Body of pancreas (tissue), 2 donors: Measurements from ENCODE around the genes UNC80, RPE and ERBB4.

GRCh38 chr2:207754726-207755482 lies 14.8 kb downstream of the FZD5 start:
- PRO-cap: no peak
- RAMPAGE, long total RNA, 2 experiments: no peak in any of the 2 experiments

- PRO-cap: no peak
- RAMPAGE, long total RNA, 2 experiments: no peak in any of the 2 experiments
These were observed 2.3 kb downstream of the FZD5 start for GRCh38 chr2:207766933-207768219.

- PRO-cap: bidirectional peak, plus-strand start at chr2:207769515, minus-strand start at chr2:207769334
- RAMPAGE, long total RNA, 2 experiments: no peak in any of the 2 experiments
These were observed 406 bp downstream of the FZD5 start for GRCh38 chr2:207769443-207769556.

GRCh38 chr2:207801045-207801766 lies 31.5 kb upstream of the FZD5 start:
- PRO-cap: no peak
- RAMPAGE, long total RNA, 2 experiments: no peak in any of the 2 experiments

- PRO-cap: no peak
- RAMPAGE, long total RNA, 2 experiments: no peak in any of the 2 experiments
These were observed 50.8 kb upstream of the FZD5 start for GRCh38 chr2:207820505-207820853.

GRCh38 chr2:207849515-207849746 lies 79.7 kb upstream of the FZD5 start:
- PRO-cap: no peak
- RAMPAGE, long total RNA, 2 experiments: no peak in any of the 2 experiments

DNA sequence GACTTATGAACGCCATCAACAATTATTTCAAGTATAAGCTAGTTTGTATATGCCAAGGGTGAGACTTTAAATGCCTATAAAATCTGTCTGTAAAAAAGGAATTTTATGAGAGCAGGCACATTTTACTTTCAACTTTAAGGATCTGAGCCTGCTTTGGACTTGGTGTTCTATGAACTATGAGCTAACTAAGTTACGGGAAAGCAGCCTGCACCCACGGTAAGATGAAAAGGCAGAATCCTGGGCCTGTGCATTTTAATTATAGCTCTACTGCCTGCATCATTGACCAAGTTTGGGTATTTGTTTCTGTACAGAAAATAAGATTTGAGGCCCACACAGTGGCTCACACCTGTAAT lies 95.4 kb downstream of the PLEKHM3 start:
- PRO-cap: no peak
- RAMPAGE, long total RNA, 2 experiments: no peak in any of the 2 experiments

- PRO-cap: no peak
- RAMPAGE, long total RNA, 2 experiments: no peak in any of the 2 experiments
These were observed 91.9 kb downstream of the PLEKHM3 start for GRCh38 chr2:207933311-207933845.

DNA sequence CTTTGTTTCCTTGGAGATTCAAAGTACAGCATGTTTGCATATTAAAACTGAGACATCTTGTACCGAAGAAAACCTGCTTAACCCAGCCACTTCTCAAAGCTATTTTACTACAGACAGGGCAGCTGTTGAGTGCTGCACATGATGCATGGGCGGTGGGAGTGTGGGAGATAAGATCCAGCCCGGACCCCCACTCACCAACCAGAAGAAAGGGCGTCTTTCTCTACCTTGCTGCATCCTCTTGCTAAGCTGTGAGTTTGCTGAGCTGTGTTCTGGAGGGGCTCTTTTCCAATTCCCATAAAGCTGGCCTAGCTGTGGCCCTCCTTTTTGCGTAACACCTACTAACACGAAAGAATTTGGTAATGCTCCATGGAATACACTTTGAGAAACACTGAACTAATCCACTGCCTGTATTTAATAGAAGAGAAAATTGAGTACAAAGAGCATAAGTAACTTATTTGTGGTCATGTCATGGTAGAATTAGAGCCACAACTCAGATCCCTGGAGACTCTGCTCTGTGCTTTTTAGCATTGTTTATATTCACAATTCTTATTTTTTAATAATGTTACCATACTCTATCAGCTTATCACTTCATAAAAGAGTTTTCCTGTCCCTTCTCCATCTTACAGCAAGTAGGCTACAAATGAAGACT lies 90.0 kb downstream of the PLEKHM3 start:
- PRO-cap: no peak
- RAMPAGE, long total RNA, 2 experiments: no peak in any of the 2 experiments

DNA sequence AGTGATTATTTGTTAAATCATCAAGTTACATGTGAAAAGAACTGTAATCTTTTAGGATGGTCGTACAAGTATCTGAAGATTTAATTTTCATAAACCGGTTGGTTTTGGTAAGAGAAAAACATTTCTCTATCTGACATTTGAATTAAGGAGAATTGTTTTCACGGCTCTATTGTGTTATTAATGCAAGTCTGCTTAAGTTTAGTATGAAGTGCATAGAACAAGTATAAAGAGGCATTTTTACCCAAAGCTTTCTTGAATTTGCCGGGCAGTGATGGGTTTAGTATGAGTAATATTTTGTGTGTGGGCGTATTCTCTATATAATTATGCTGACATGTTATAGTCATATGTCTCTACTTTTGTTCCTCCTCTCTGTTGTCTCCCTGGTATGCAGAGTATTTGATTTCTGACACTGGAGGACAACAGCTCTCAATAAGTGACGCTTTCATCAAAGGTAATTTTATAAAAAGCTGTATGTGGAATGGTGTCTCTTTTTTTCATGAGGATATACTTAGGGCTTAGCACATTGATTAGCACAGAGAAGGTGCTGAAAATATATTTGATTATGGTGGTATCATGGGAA lies 45.9 kb downstream of the PIKFYVE start:
- PRO-cap: no peak
- RAMPAGE, long total RNA, 2 experiments: no peak in any of the 2 experiments

- PRO-cap: no peak
- RAMPAGE, long total RNA, 2 experiments: no peak in any of the 2 experiments
These were observed 56.4 kb downstream of the PTH2R start for GRCh38 chr2:208463019-208463364.

DNA sequence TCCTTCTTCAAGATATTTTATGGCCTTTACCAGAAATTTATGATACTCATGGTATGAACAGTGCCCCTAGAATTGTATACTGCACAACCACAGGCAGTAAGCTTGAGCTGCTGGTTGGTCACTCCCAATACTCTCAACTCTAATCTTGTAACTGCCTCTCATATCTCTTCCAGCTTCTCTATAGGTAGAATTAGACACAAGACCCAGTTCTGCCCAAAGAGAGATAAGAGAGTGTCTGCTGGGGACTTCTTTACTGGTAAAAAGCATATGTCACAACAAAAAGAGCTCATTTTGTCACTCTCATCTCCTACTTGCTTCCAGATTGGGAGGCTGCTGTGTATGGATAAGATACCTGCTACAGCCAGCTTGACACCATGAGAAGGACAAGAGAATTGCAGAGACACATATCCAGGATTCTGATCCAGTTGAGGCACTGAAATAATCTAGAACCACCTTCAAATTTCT lies 165.1 kb downstream of the PTH2R start:
- PRO-cap: no peak
- RAMPAGE, long total RNA, 2 experiments: no peak in any of the 2 experiments

DNA sequence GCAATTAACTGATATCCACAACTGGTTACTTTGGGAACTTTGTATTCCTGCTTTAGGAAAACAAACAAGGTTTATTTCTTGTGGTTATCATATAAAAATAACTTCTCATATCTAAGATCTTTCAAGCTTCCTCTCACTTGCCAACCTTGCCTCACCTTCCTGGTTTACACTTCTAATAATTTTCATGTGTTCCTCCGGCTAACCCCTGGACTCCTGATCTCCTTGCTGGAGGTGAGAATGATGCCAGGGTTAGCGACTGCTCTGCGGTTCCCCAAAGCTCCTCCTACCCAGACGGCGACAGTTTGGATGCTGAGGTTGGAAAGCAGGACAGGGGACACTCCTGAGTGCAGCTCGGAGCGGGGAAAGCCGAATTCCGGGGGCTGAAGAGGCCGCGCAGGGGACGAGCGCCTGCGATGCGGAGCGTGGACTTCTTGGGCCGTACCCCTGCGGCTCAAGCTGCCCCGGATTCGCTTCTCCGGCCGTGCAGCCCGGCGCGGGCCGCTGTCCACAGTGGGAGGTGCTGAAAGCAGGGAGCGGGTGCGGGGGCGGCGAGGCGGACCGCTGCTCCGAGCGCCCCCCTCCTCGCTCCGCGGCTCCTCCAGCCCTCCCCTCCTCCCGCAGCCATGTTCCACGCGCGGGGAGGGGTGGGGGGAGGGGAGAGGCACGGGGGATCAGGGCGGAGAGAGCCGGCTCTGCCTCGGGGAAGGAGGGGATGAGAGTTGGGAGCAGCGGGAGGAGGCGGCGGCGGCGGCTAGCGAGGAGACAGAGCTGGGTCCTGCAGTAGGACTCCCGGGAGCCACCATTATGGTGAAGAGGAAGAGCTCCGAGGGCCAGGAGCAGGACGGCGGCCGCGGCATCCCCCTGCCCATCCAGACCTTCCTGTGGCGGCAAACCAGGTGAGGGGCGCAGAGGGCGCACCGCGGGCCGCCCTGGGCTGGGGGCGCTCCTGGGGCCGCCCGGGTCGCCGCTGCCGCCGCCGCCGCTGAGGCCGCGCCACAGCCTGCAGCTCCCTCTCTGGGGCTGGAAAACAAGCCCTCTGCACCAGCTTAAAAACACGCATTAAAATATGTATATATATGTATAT lies at the start of gene UNC80:
TSS of gene UNC80 (plus strand) at position 564 of the 1,084 bp plus-strand sequence.
- PRO-cap: no peak
- RAMPAGE, long total RNA, 2 experiments: start-site peak on the plus strand in 2 of 2 experiments, centred at positions 562 to 715 of the sequence, 5 to 15 reads per replicate

GRCh38 chr2:209772353-209772740 lies 715 bp downstream of the UNC80 start:
- PRO-cap: no peak
- RAMPAGE, long total RNA, 2 experiments: no peak in any of the 2 experiments

- PRO-cap: bidirectional peak, plus-strand start at chr2:210002624, minus-strand start at chr2:210002440
- RAMPAGE, long total RNA, 2 experiments: start-site peak on the plus strand in 1 of 2 experiments, at chr2:210002602-210002649 at its widest, 321 reads per replicate
These were observed at the start of gene RPE for GRCh38 chr2:210002090-210003450. TSS of gene RPE (plus strand) at chr2:210002638.

DNA sequence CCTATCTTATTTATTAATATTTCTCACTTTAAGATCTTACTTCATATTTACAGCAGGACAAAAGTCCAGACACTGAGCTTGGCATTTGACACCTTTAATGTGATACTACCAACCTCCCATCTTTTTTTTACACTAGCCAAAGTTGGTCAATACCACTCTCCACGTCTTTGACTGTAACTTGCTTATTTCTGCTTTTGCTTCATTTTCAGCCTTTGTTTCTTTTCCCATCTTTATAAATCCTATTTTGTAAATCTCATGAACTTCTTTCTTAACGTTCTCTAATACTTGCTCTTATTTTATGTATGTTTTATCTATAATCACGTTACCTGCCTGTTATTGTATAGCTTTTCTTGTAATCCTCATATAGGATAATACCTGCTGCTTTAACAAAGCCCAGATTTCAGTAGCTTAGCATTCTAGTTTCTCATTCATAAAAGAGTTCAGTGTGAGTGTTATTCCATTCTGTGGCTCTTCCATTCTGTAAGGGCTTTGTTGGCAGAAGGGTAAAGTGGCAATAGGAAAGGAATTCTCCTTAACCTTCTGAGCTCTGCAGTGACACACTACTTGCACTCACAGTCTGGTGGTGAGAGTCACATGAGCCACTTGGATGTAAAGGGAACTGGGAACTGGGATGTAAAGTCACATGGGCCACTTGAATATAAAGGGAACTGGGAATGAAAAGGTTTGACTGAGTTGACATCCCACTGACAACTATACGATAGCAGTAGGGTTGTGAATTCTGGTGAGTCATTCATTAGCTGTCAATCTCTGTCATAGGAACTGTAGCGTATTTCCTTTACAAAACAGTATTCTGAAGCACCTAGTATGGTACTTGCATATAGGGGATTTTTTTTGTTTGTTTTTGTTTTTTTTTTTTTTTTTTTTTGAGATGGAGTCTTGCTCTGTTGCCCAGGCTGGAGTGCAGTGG lies 5.3 kb downstream of the RPE start:
- PRO-cap: no peak
- RAMPAGE, long total RNA, 2 experiments: no peak in any of the 2 experiments

- PRO-cap: no peak
- RAMPAGE, long total RNA, 2 experiments: no peak in any of the 2 experiments
These were observed 52.8 kb downstream of the RPE start for GRCh38 chr2:210055216-210055691.

DNA sequence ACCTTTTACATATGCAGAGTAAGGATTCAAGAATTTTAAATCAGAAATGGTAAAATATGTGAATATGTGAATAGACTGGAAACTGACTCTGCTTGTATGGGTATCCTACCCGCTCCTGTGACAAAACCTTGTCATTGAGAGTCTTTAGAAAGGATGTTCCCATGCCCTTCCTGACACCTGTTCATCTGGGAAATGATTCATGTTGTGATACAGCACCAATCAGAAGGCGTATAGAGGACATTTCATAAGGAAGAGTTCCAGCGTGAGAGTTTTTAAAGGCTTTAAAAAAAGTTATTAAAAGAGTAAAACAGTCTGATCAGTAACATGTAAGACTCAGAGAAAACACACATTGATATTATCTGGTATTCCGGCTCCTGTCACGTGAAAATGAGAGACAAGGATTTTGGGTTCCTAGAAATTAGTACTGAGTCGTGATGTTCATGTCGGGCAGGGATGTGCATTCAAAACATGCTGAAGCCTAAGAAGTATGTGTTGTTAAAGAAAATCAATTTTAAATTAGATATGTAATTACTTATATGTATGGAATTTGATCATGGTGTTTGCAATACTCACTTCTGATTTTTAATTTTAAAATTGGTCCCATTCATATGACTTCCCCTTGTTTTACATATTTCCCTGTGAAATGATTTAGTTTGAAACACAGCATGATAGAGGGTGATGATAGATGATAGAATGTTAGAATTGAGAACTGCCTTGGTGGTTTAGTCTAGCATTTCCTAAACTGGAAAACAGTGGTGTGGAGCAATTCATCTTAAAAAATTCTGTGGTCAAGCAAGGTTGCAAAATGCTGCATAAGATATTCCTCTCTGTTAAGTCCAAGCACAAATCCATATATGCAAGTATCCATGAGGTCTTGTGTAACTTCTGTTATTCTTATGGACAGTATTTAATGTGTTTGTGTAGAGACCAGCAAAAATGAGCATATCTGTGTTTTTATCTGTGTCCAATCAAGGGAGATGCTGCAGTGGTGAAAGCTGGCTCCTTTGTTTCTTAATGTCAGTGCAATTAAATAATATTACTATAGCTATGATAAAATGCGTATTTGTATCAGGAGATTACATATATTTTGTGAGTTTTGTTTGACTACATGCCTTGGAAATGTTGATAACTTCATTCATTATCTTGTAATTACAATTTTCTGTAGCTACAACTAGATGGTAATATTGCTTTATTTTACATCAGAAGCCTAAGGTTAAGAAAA lies 29.8 kb downstream of the CPS1 start:
- PRO-cap: no peak
- RAMPAGE, long total RNA, 2 experiments: no peak in any of the 2 experiments

DNA sequence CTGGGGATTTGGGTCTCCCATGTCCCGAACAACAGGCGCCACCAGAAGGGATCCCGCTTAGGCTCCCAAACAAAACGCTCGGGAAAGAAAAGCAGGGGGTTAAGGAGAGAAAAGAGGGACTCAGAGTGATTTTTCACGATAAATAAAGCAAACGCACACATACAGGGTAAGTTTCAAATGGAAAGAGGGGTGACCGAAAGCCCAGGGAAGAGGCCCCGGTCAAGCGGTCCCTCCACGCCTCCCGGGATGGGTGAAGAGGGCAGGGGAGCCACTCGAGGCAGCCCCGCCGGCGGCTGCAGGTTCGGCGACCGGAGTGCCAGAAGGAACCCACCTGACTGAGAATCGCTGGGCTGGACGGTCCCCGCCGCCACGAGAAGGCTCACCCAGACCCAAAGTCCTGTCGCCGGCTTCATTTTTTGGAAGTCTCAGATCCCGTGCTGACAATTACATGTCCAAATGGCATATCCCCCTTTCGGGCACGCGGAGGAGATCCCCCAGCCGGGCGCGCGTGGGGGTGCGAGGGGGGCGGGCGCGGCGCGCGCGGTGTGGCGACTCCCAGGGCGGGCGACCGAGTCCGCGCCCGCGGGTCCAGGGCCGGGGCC lies 383 bp downstream of the ERBB4 start:
- PRO-cap: no peak
- RAMPAGE, long total RNA, 2 experiments: no peak in any of the 2 experiments

- PRO-cap: unidirectional peak, minus-strand start at chr2:212538800
- RAMPAGE, long total RNA, 2 experiments: start-site peak on the minus strand in 2 of 2 experiments, at chr2:212539120-212539302 at its widest, 8 to 50 reads per replicate
These were observed at the start of gene ERBB4 for GRCh38 chr2:212538720-212539771. TSS of gene ERBB4 (minus strand) at chr2:212538802.